Measurements from ENCODE around the genes GDAP1L1, SERINC3, CCN5 and YWHAB.

- PRO-cap: no peak
Measured at GRCh38 chr20:44116715-44117005, 70.3 kb downstream of the JPH2 start.

DNA sequence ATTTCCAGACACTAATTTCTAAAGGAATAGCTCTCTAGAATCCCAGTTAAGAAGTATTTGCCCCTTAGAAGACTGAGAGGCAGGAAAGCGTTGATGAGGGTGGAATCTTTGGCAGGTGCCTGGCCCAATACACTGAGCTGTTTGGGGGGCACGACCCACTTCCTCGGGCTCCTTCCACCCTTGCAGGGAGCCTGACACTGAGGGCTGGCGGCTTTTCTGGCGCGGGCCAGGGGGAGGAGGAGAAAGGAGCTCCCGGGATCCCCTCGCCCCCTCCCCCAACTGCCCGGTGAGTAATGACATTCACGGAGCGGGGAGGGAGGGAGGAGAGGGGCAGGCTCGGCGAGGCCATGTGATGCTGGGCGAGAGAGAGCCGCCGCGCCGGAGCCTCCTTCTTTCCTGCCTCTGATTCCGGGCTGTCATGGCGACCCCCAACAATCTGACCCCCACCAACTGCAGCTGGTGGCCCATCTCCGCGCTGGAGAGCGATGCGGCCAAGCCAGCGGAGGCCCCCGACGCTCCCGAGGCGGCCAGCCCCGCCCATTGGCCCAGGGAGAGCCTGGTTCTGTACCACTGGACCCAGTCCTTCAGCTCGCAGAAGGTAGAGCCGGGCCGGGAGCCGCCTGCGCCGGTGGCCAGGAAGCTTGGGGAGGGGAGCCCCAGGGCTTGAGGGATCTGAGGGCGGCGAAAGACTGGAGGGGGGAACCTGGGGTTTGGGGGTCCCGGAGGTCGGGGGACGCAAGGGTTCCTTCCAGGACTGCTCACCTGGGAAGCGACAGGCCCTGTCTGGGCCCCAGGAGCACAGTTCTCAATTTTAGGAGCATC lies at the start of gene GDAP1L1:
GDAP1L1 (plus strand) TSS at position 392 of the 822 bp plus-strand sequence.
- PRO-cap: no peak

- PRO-cap: no peak
Measured at GRCh38 chr20:44309406-44310047, 1.5 kb downstream of the FITM2 start.

GRCh38 chr20:44425819-44426591 lies 49.7 kb upstream of the TTPAL start:
- PRO-cap: no peak

GRCh38 chr20:44436348-44437035 lies 39.2 kb upstream of the TTPAL start:
- PRO-cap: no peak

DNA sequence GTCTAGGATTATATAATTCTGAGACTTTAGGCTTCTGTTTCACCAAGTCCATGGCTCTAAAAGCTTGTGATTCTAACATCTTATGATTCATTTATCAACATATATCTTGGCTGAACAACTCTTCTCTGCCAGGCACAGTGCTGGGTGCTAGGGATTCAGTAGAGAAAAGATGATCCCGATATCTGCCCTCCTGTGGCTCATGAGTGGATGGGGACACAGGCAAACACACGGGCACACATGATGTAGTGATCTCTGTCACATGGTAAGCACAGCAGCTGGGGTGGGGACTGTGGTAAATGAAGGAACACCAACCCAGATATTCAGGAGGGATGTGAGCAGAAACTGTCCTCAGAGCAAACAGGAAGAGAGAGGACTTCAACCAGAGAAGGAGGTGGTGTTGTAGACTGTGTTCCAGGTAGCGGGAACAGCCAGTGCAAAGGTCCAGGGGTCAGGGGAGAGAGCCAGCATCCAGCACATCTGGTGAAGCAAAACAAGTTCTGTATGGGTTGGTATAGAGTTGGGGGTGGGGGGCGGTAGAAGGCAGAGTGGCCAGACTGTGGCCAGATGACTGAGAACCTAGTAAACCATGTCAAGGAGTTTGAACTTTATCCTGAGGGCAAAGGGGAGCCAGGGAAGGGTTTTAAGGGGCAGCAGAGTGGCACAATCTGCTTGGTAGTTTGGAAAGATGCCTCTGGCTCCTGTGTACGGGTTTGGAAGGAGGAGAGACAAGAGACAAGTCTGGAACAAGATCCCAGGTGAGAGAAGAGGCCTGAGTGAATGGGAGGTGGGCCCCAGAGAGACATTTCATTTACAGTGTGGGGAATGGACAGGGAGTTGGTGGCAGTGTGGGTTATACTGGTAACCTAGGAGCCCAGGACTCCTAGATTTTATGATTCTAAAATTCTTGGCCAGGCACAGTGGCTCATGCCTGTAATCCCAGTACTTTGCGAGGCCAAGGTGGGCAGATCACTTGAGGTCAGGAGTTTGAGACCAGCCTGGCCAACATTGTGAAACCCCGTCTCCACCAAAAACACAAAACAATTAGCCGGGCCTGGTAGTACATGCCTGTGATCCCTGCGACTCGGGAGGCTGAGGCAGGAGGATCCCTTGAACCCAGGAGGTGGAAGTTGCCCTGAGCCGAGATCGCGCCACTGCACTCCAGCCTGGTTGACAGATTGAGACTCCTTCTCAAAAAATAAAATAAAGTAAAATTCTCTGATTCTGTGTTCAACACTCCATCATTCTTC lies 27.7 kb upstream of the TTPAL start:
- PRO-cap: no peak

- PRO-cap: no peak
Measured at GRCh38 chr20:44449856-44450817, 25.5 kb upstream of the TTPAL start.

DNA sequence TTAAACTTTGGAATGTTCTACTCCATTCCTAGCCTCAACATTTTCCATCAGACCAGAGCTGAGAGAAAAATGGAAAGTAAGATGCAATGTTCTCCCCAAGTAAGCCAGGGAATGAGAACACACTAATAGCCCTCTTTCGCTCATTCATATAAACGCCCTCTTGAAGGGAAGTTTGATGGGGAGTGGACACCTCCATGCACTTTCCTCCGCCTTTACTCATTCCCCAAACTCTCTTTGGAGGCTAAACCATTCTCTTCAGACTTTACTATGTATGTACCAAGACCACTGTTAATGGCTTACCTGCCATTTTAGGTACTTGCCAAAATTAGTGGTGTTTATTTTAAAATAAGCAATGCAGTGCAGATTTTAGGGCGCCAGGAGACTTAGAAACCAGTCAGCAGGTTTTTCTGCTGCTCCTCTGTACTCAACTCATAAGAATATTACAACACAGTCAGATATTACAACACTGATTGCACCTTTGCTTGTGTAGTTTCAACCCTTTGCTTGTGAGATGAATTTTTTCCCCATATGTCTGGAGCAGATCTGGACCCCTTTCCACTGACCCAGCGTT lies 5.9 kb downstream of the TTPAL start:
- PRO-cap: no peak

DNA sequence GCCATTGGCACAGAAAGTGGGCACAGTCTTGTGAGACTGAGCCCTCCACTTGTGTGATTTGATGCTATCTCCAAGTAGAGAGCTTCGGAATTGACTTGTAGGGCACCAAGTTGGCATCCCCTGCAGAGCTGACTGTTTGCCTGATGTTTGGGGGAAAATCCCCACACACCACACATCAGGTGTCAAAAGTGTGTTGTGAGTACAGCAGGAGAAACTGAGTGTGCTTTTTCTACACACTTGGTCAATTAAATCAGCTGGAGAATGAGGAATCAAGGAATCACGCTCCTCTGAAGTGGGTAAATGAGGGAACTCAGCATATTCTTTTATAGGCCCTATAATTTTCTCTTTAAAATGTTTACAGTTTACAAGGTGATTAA lies 962 bp downstream of the SERINC3 start:
- PRO-cap: no peak

DNA sequence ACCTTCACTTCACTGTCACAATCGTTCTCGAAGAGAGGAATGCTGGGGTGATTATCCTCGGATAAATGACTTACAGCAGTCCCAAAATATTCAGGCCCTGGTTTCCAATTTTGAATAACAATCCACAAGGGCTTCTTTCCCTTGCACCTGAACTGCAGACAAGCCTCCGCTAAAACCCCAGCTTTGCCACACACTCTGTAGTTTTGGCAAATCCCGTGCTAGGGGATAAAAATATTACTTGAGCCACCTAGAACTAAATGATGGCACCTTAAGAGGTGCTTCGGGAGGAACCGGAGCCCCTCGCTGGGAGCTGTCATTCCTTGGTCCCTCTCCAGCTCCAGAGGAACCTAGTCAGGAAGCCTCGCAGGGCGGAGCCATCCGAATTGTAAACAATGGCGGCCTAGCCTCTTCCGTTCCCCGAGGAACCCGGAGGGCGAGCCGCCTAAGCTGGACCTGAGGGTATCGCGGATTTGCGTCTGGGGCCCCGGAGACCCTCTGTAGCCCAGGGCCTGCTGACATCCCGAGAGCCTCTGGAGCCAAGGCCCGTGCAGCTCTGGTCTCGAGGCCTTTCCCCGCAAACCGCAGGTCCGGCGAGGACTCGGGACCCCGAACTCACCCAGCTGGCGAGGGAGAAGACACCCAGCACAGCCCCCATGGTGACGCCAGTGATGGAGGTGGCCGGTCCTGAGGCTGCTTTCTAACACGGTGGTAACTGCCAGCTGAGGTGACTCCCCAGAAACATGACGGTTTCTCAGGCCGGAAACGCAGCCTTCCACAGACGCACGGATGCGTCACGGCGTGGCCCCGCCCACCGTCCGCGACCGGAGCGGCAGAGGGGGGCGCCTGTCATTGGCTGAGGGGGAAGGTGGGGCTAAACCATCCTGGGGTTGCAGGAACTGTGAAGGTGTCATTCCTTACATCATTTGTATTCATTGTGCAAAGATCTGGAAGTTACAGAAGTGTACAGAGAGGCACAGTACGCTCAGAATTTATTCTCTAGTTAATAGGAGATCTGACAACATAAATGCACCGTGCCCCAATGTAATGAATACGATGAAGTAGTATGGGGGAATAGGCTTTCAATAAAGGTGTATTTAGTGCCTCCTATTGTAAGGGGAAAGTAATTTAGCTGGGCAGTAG lies at the start of gene SERINC3:
SERINC3 (minus strand) TSS at position 774 of the 1,140 bp plus-strand sequence.
- PRO-cap: bidirectional peak, plus-strand start at position 934 of the sequence, minus-strand start at position 664 of the sequence

DNA sequence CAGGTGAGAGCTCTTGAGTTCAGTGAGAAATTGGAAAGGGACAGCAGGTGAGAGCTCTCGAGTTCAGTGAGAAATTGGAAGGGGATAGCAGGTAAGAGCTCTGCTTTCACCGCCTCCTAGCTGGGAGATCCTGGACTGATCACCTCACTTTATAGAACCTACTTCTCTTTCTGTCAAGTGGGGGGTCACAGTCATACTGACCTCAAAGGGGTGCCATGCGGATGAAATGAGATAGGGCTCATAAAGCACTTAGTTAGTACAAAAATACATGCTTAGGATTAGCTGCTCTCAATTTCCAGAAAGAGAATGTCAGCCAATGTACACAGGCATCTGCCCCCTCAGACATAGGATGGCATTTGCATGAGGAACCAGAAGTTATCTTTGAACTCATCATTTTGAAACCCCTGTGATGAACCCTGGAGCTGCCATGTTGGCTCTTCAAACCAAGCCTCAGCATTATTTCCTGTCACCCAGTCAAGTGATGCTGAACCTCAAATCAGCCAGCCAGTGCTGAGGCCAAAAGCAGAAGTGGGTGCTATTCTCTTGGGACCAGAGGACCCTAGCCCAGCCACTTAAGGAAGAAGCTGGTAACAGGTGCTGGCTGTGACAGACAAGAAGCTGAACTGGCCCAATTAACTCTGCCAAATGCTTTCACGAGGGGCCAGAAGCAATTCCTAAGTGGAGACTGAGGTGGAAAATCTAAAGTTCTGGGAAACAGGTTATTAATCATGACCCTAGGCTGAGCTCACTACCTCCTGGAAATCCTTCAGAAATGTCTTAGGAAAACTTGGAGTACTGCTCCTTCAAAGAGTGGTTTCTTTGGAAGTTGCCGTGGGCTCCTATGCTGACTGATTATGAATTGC lies 3.8 kb downstream of the PKIG start:
- PRO-cap: no peak

- PRO-cap: no peak
Measured at GRCh38 chr20:44643529-44644154, 7.9 kb downstream of the ADA start.

DNA sequence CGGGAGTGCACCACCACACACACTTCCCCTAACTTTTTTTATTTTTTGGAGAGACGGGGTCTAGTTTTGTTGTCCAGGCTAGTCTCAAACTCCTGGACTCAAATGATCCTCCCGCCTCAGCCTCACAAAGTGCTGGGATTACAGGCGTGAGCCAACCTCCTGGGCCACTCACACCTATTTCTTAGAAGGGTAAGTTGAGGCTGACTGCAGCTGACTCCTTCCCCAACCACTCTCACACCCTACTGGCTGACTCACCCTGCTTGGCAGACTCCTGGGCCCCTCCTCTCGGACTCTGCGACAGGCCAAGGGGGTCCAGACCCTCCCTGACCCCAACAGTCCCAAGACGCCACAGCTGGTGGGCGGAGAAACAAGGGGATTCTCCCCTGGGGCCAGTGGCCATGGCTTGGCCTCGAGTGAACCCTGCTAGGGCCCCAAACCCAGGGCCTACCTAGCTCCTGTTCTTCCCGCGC lies 896 bp downstream of the ADA start:
- PRO-cap: no peak

DNA sequence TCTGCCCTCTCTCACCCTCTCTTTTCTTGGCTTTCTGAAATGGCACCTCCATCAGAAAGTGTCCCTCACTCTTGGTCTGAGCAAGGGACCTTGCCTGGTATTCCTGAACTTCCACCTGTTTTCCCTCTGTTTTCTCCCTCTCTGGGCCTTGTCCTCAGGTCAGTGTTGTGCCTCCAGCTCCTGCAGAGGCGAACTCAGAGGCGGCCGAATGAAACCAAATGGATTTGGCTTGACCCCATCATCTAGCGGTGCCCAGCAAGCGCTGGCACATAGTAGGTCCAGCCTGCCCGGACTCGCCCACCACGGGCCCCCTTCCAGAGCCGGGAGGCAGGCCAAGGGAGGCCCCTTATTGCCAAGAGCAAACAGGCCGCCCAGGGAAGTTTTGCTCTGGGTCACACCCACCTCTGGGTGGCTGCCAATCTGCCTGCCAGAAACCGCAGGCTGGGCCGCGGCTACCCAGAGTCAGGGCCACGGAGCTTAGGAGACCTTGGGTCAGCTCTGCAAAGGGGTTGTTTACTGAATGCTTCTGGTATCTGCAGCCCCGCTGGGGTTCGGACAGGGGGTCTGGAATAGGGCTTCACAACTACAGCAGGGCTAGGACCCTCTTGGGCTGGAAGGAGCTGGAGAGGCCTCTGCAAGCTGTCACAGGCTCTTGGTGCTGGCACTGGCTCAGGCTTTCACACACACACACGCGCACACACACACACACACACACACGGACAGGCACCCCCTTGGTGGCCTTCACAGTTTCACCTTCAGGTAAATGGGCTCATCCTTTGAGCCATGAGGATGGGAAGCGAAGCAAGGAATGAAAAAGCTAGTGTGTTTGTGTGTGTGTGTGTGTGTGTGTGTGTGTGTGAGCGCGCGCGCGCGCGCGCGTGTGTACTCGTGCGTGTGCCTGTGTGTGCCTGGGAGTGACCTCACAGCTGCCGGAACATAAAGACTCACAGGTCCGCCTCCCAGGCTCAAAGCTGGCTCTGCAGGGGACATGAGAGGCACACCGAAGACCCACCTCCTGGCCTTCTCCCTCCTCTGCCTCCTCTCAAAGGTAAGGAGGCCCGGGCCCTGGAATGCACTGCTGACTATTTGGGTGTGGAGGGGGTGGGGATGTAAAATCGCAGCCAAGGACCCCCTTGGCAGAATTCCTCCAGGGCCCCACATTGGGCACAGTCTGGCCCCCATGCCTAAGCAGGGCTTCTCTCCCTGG lies at the start of gene CCN5:
CCN5 (plus strand) TSS at position 967 of the 1,207 bp plus-strand sequence.
- PRO-cap: no peak

GRCh38 chr20:44716126-44716325 lies 857 bp downstream of the CCN5 start:
- PRO-cap: no peak

- PRO-cap: unidirectional peak, minus-strand start at chr20:44736392
Measured at GRCh38 chr20:44736080-44736605, 9.5 kb upstream of the KCNK15 start.

DNA sequence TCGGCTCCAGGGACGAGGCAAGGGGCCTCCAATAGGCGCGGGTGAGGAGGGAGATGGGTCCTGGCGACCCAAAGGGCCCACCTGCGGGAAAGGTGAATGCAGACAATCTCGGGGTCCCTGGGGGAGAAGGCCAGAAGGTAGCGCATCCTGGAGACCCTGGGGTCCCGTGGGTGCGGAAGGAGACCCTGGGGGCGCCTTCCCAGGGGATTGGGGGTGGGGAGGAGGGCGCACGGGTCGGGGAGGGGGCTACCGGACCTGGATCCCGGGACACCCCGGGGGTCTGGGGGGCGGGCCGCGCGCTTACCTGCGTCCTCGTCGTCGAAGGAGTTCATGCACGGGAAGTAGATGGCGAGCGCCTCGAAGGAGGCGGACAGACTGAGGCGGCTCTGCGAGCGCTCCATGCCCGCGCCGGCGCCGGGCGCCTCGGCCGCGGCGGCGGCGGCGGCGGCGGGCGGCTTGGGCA lies 444 bp downstream of the RIMS4 start:
- PRO-cap: no peak

- PRO-cap: bidirectional peak, plus-strand start at chr20:44885742, minus-strand start at chr20:44885431; bidirectional peak, plus-strand start at chr20:44886089, minus-strand start at chr20:44886059; unidirectional peak, minus-strand start at chr20:44886141; unidirectional peak, minus-strand start at chr20:44886289
Measured at GRCh38 chr20:44885474-44886595, at the start of gene YWHAB. TSS of gene YWHAB (plus strand) at chr20:44885705.

GRCh38 chr20:44886870-44887281 lies 1.4 kb downstream of the YWHAB start:
- PRO-cap: no peak

DNA sequence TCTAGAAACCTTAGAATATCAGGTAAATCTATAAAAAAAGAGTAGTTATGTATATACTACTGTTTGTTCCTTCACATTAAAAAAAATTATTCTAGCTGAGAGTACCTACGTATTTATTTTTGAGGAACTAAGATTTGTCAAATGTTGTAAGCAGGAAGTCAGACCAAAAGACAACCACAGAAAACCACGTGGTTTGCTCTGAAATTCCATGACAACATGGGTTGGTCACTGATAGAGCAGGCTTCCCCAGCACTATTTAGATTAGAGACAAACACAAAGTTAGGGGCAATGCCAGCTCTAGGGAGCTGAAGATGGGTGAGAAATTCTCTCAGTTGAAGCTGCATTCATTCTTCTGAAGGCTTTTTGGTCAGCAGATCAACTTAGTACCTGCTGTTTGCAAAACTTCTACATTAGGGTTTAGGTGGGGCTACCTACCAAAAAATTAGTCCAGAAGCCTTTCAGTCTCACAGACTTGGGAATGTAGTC lies 13.0 kb downstream of the STK4 start:
- PRO-cap: no peak